Measurements from ENCODE around the genes SETDB1 and PRUNE1.

- PRO-cap, result no peak
Observed at GRCh38 chr1:150843431-150843908, 32.9 kb downstream of the ARNT start.

GRCh38 chr1:150926057-150926853 is at the start of gene SETDB1:
Gene SETDB1, plus strand, starts transcription at chr1:150926363.
- PRO-cap, result bidirectional peak, plus-strand start at chr1:150926314, minus-strand start at chr1:150926116

DNA sequence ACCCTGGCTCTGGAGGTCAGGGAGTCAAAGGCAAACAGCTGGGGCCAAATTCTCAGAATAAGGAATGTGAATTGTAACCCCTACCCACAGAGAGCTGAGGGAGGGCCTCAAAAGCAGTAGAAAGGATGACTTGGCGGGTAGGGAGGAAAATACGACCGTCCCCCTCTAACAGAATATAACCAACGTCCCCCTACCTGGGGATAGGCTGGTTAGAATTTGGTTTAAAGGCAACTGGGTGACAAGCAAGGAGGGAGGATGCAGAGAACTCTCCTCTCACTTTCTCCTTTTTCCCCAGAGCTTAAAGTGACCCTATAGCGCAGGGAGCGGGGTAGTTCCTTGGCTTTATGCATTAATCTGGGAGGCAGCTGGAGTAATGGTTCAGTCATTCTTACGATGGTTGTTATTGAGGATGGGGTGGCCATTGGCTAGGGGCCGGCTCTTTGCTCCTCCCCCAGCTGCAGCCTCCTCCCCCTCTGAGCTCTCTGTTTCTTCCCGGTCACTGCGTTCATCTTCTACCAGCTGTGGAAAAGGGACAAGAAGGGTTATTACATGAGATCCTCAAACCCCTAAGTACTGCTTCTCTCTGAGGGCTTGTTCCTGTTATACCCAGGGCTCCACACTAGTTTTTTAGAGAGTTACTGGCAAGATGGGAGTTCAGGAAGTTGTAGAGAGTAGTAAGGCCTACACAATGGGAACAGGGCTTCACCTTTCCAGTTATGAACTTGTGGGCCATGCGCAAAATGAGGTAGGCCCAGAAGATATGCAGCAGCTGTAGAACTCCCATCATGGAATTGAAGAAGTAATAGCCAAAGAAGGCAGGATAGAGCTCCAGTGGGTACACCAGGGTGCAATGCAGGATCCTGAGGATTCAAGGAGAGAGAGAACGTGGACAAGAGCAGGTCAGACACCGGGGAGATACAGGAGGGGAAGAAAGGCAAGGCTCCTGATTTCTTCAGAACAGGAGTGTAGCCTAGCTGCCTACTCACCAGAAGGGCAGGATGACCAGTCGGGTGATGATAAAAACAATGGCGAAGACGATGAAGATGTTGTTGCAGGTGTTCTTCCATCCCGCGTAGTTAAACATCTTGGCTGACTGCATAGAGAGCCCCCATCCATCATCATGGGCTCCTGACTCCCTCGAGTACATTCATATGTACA is 8.5 kb downstream of the CERS2 start:
- PRO-cap, result no peak

GRCh38 chr1:150966928-150967995 is 7.4 kb downstream of the CERS2 start:
- PRO-cap, result no peak

GRCh38 chr1:150973665-150974133 is 936 bp downstream of the CERS2 start:
- PRO-cap, result unidirectional peak, plus-strand start at chr1:150973698

GRCh38 chr1:151000258-151000938 is 6.3 kb downstream of the MINDY1 start:
- PRO-cap, result no peak

DNA sequence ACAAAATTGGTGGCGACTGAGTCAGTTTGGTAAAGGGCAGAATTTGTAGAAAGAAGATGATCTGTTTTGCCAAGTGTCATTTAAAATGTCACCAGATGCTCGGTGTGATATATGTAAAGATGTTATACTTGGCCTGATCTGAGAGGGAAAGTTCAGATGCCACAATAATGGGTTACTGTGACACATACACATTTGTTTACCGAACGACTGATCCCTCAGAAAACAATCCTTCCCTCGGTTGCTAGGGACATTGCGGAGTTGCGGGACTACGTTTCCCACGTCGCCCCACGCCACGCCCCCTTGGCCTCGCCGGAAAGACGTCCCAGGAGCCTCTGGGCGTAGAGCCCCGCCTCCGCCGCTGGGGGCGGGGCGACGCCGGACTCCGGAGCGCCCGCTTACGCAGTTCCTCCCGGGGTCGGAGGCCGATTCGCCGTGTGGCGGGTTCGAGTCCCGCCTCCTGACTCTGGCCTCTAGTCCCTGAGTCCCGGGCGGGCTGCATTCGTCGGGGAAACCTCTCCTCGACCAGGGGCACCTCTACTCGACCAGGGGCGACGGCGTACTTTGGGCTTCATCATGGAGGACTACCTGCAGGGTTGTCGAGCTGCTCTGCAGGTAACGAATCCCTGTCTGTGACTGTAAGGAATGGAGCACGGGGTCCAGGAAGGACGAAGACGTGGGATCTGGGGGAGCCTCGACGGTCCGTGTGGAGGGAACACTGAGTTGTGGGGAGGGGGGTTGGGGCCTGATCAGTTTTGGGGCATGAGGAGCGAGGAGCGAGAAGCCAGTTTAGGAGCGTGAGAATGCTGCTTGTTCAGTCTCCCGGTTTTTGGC is at the start of gene PRUNE1:
Gene PRUNE1 (plus strand): TSS at position 390 of the 831 bp plus-strand sequence.
- PRO-cap, result bidirectional peak, plus-strand start at position 402 of the sequence, minus-strand start at position 140 of the sequence

- PRO-cap, result no peak
Observed at GRCh38 chr1:151012915-151013516, 4.8 kb downstream of the PRUNE1 start.

DNA sequence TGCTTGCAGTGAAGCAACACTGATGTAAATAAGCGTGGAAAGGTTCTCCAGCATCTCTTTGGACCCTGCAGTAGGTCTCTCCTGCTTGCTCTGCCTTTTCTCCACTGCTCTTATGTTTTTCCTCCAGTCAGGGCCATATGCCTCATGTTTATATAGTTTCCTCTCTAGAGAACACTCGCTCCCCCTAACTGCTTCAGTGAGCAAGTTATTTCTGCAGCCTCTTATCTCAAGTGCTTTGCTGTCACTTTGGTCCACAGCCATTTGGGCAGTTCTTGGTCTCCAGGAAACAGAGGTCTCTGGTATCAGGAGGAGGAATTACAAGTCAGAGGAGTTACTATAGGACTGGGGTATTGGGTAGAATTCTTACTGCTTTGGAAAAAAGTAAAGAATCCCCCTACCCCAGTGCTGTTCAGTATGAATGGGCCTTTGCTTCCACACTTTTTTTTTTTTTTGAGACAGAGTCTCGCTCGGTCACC is 5.3 kb downstream of the PRUNE1 start:
- PRO-cap, result no peak

DNA sequence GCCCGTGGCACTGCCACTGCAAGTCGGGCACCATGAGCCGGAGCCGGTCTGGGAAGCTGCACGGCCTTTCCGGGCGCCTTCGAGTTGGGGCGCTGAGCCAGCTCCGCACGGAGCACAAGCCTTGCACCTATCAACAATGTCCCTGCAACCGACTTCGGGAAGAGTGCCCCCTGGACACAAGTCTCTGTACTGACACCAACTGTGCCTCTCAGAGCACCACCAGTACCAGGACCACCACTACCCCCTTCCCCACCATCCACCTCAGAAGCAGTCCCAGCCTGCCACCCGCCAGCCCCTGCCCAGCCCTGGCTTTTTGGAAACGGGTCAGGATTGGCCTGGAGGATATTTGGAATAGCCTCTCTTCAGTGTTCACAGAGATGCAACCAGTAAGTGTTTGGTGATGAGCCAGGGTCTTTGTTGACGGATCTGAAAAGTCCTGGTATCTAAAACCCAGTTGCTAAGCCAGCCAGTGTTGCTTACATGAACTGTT is 961 bp downstream of the C1orf56 start:
- PRO-cap, result no peak

GRCh38 chr1:151058126-151059086 is 1.0 kb downstream of the CDC42SE1 start:
- PRO-cap, result unidirectional peak, plus-strand start at chr1:151058423

DNA sequence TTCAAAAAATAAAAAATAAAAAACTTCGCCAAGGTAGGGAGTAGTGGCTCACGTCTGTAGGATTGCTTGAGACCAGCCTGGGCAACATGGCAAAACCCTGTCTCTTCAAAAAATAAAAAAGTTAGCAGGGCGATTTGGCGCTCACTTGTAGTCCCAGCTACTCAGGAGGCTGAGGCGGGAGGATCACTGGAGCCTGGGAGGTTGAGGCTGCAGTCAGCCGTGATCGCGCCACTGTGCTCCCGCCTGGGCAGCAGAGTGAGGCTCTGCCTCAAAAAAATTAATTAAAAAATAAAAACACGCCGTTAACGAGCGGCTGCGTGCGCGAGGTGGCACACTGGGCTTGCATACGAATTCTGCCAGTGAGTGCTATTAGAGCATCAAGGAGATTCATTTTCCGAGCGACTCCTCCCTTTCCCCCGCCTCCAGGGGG is 1.2 kb upstream of the ZNF687 start:
- PRO-cap, result bidirectional peak, plus-strand start outside the sequence, minus-strand start at position 355 of the sequence

- PRO-cap, result no peak
Observed at GRCh38 chr1:151283062-151283215, 840 bp downstream of the ZNF687 start.

DNA sequence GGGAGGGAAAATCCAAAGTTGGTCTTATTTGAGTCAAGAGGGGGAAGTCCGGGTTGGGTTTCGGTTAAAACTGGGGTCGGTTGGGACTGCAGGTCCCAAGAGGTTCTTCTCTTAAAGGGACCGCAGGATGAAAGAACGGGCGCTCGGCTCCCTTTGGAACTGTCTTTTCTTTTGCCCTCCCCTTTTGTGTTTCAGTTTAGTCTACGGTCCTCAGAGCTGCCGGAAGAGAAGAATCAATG is 304 bp upstream of the RFX5 start:
- PRO-cap, result bidirectional peak, plus-strand start at position 67 of the sequence, minus-strand start outside the sequence

DNA sequence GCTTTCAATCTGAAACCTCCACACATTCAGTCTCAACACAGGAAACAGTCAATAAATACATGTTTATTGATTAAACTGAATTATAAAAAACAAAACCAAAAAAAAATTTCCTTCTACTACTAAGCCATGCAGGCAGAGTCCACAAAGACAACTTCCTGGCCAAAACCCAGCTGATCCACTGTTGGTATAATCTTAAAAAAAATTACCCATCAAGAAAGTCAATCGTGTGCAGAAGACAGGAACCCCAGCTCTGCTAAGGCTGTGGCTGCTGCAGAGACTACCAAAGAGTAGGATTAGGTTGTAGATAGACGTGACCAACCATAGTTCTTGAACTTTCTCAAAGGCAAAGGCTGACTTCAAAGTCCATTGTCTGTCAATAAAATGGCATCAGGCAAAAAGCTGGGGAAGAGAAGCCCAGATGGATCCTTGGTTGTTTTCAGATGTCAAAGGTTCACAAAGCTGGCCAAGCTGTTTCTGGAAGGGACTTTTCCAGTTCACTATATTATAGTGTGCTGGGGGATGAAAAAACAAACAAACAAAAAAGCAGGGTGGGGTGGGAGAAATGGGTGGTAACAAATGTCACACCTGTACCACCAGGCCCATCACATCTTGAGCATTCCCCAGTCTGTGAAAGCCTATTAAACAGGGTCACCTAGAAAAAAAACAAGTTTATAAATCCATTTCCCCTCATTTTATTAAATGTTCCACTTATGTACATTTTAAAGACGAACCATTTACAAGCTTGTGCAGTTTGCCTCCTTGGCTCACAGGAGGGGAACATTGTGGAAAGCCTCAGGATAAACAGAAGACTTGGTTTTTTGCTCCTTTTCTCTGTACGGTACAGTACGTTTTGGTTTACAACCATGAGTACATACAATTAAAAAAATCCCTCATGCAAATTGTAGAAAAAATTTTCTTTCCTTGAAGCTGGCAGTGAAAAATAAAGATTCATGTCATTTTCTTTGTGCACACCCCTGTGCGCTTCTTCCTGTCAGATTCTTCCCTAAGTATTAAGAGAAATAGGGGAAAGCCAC is 3.6 kb downstream of the PSMB4 start:
- PRO-cap, result no peak

DNA sequence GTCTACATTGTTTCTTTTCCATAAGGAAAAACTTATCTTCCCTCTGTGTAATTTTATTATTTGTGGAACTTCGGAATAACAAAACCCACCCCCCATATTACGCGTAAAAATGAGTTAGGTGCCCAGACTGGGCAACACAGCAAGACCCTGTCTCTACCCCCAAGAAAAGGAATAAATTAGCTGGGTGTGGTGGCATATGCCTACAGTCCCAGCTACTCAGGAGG is 20.4 kb downstream of the PSMB4 start:
- PRO-cap, result no peak

DNA sequence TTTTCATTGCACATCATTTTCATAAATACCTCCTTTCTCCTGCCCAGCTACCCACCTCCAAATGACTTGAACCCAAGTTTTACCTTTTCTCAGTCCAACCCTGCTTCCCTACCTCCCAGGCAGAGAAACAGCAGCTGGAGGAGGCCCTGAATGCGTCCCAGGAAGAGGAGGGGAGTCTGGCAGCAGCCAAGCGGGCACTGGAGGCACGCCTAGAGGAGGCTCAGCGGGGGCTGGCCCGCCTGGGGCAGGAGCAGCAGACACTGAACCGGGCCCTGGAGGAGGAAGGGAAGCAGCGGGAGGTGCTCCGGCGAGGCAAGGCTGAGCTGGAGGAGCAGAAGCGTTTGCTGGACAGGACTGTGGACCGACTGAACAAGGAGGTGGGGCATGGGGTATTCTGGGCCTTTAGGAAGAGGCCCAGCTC is 9.7 kb upstream of the TUFT1 start:
- PRO-cap, result no peak

DNA sequence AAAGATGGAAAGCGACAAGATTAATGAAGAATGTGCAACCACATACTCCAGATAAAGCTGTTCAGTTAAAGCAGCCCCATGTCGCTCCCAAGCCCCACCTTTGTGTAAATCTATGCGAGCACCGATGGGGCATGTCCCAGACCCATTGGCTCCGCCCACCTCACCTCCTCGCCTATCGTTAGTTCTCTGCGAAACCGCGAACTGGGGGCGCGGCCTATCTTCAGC is 163 bp upstream of the TUFT1 start:
- PRO-cap, result bidirectional peak, plus-strand start outside the sequence, minus-strand start at position 106 of the sequence

- PRO-cap, result no peak
Observed at GRCh38 chr1:151566011-151566291, 25.8 kb downstream of the TUFT1 start.

GRCh38 chr1:151619515-151620059 is 7.7 kb downstream of the SNX27 start:
- PRO-cap, result no peak